Panc1 (cell line): ENCODE data around the gene MRFAP1.

DNA sequence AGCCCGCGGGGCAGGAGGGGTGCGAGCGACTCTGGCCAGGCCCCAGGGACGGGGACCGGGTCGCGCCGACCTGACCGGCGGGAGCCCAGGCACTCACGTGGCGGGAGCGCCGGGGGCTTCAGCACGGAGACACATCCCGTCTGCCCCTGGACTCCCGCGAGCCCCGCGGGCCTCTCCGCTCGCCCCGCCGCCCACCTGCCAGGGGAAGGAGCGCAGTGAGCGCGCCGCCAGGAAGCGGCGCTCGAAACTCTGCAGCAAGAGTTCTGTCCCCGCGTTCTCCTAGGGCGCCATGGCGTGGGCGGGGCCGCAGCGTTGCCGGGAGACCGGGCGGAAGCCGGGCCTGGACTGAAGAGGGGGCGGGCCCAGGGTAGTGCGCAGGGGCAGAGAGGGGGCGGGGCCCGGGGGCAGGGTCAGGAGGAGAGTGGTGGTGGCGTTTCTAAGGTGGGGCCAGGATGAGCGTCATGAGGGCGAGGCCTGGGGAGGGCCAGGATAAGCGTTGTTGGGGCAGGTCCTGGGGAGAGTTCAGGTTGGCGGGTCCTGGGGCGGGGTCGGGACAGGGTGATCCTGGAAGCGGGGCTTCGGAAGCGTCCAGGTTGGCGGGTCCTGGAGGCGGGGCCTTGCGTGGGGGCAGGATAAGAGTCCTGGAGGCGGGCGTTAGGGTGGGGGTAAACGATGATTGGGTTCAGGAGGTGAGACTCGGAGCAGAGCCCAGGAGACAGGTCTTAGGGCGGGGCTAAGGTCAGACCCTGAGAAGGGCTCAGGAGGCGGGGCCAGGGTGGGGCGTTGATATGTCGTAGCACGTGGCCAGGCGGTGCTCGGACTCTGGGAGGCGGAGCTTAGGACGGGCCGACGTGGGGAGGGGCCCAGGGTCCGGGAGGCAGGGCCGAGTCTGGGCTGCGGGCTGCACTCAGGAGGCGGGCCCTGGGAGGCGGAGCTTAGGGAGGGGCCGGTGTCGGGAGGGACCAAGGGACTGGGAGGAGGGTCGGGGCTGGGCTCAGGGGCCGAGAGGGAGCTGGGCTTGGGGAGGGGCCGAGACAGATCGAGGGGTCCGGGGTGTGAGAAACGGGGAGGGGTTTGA lies 189.3 kb downstream of the ADRA2C start:
- RRBS, 2 experiments = 0 to 12% methylated on average over 3 of the region's 88 CpGs

- RRBS, 2 experiments = no CpG with 5 or more reads among the region's 10 CpGs
Observed at GRCh38 chr4:4032149-4032731, 194.5 kb downstream of the OTOP1 start.

DNA sequence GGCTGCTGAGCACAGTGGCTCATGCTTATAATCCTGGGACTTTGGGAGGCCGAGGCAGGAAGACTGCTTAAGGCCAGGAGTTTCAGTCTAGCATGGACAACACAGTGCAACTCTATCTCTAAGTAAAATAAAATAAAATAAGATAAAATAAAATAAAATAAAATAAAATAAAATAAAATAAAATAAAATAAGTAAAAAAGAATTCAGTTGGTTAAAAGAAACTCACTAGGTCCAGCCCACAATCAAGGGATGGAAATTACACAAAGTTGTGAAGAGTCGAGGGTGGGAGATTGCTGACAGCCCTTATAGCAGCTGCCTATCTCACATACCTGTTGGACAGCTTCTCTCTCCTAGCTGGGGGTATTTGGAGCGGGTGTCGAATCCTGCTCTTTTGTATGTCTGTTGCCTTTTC lies 87.8 kb downstream of the OTOP1 start:
- RRBS, 2 experiments = no CpG with 5 or more reads among the region's 4 CpGs

DNA sequence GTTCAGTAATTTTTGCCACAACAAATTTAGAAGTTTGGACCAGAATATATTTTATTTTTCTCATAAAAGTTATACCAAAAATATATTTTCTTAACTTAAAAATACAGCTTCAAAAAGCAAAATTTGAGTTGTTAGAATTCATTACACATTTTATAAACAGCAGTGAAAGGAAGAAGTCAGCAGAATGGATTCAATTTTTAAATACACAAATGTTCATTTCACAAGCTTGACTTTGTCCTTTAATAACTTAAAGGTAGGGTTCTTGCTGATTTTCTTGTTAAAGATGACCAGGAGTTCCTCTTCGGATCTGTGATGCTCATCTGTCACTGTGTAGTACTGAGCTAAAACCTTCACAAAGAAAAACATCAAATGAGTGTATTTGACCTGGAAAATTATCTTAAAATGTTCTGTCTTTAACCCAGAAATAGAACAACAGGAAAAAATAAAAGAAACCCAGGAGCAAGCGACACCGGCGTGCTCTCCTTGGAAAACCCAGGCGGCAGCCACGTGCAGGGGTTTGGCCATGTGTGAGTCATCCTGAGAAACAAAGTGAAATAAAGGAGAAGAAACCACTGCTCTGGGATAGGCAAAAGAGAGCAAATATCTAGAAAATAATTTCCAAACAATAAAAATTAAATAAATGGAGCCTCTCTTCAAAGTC lies 19.8 kb upstream of the TMEM128 start:
- RRBS, 2 experiments = no CpG with 5 or more reads among the region's 6 CpGs

DNA sequence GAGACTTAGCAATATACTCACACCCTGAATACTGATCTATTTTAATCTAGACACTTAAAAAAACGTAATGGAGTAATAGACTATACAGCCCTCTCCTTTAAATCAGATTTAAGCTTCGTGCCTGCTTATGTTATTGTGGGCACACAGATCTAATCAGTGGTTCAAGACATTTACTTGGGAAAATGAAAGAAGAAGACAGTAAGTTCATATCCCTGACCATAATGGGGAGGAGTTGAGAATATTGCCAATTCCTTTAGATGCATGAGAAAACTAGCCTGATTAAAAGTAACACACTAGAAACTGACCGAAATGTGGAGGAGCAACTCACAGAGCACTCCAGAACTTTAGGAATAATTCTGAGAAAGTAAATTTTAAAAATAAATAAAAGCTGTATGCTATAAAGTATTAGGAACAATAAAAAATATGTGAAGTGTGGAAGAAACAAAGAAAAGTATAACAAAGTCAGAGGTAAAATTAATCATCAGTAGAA lies 19.5 kb downstream of the STX18 start:
- RRBS, 2 experiments = no CpG with 5 or more reads among the region's 3 CpGs

DNA sequence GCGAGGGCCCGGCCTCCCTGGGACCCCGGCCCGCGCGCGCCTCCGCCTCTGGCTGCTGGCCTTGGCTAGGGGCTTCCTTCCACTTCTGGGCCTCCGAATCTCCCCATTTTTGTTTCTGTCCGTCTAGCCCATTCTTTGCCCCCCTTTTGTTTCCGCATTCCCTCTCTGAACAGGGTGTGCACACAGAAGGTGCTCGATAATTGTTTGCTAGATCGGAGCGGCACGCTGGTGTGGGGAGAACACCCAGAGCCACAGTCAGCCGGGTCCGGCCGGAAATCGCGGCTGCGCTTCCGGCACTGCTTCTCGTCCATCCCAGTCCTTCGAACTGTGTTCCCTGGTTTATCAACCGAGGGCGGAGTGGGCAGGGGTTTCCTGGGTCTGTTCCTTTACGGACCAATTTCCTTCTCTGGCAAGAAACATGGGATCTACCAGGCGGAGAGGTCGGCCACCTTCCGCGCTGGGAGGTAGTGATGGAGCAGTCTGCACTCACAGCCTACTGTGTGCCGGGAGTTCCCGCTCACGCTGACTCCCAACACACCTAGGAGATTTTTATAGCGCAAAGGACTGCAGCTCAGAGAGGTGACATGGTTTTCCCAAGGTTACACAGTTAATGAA lies 6.6 kb downstream of the MSX1 start:
- RRBS, 2 experiments = no CpG with 5 or more reads among the region's 35 CpGs

DNA sequence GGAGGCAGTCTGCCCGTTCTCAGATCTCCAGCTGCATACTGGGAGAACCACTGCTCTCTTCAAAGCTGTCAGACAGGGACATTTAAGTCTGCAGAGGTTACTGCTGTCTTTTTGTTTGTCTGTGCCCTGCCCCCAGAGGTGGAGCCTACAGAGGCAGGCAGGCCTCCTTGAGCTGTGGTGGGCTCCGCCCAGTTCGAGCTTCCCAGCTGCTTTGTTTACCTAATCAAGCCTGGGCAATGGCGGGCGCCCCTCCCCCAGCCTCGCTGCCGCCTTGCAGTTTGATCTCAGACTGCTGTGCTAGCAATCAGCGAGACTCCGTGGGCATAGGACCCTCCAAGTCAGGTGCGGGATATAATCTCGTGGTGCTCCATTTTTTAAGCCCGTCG lies 60.0 kb downstream of the CYTL1 start:
- RRBS, 2 experiments = no CpG with 5 or more reads among the region's 13 CpGs

DNA sequence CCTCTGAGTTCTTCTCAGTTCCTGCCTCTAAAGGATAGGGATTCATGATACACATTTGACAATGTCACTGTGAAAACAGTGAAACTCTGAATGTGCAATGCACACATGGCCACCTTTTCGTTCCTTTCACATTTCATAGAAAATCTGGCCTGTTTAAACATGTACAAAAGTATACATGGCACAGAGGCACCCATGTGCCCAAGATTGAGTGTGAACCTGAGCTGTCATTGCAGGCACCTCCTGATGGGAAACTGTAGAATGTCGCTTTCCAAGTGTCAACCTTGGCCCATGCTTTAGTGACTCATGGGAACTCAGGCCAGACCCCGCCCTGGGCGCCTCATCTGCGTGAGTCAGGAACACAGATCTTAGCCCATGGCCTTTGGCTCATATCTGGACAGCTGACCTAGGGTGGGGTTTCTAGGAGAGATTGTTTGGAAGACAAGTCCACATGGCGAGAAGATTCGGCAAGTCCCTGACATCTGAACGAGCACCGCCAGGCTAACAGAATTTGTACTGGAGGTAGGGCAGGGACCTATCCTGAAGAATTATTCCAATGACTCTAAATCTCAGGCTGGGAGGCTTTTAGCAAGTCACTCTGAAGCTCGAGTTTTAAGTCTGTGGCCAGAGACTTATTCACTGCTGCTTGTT lies 50.0 kb downstream of the CYTL1 start:
- RRBS, 2 experiments = no CpG with 5 or more reads among the region's 10 CpGs

DNA sequence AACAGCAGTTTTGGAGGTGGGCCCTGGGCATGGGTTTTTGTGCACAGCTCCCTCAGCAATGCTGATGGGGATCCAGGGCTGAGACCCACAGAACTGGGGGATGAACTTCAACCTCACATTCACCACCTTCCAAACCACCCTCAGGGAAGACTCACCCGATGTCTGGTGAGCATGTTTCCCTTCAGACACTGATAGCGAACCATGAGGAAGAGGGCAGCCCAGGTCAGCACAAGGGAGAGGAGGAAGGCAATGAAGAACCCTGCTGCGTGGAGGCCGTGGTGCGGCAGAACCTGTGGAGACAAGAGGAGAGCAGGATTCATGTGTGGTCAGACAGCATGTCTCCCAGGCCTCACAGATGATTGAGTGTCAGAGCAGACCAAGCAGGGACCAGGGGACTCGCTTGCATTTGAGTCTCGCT lies 43.0 kb downstream of the EVC2 start:
- RRBS, 2 experiments = no CpG with 5 or more reads among the region's 7 CpGs

GRCh38 chr4:5888007-5888927 lies 4.6 kb downstream of the CRMP1 start:
- RRBS, 2 experiments = 36 to 40% methylated on average over 36 of the region's 102 CpGs

DNA sequence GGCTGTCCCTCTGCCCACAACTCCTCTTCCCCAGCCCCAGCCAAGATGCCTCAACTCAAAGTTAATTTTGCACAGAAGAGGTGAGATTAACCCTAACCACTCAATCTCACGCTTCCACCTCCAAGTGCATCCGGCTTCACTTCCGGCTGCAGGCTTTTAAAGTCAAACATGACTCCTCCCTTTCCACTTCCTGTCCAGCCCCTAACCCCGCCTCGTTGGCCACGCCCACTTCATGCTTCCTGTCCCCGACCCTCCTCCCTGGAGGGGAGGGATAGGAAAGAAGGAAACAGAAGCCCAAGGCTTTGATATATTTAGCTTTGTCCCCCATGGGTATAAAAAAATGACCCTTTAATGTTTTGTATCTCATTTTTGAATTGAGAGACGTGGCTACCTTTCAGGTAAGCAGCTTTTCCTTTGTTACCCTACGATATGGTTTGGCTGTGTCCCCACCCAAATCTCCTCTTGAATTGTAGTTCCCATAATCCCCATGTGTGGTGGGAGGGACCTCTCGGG lies 22.4 kb downstream of the JAKMIP1 start:
- RRBS, 2 experiments = no CpG with 5 or more reads among the region's 10 CpGs

- RRBS, 2 experiments = no CpG with 5 or more reads among the region's 6 CpGs
Observed at GRCh38 chr4:6357524-6357876, 87.8 kb downstream of the WFS1 start.

DNA sequence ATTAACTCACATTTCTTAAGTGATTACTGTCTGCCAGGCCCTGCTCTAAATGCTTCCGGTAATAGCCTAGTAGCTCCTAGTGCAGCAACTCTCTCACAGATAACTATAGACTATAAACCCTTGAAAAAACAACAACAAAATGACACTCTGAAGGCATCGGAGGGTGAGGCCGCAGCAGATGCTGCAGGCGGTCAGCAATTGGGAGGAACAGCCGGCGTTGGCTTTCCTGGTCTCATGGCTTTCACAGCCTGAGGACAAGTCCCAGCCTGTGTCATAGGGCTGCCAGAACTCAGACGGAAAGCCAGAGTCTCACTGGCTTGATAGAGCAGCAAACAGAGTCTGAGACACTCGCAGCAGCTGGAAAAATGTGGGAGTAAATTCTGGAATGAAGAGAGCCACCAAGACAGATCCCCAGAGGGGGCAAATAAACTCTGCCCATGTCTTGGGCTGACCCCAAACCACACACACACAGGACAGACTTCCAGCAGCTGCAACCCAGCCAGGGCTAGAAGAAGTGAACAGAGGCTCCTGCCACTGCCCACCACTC lies 86.3 kb downstream of the PPP2R2C start:
- RRBS, 2 experiments = no CpG with 5 or more reads among the region's 8 CpGs

DNA sequence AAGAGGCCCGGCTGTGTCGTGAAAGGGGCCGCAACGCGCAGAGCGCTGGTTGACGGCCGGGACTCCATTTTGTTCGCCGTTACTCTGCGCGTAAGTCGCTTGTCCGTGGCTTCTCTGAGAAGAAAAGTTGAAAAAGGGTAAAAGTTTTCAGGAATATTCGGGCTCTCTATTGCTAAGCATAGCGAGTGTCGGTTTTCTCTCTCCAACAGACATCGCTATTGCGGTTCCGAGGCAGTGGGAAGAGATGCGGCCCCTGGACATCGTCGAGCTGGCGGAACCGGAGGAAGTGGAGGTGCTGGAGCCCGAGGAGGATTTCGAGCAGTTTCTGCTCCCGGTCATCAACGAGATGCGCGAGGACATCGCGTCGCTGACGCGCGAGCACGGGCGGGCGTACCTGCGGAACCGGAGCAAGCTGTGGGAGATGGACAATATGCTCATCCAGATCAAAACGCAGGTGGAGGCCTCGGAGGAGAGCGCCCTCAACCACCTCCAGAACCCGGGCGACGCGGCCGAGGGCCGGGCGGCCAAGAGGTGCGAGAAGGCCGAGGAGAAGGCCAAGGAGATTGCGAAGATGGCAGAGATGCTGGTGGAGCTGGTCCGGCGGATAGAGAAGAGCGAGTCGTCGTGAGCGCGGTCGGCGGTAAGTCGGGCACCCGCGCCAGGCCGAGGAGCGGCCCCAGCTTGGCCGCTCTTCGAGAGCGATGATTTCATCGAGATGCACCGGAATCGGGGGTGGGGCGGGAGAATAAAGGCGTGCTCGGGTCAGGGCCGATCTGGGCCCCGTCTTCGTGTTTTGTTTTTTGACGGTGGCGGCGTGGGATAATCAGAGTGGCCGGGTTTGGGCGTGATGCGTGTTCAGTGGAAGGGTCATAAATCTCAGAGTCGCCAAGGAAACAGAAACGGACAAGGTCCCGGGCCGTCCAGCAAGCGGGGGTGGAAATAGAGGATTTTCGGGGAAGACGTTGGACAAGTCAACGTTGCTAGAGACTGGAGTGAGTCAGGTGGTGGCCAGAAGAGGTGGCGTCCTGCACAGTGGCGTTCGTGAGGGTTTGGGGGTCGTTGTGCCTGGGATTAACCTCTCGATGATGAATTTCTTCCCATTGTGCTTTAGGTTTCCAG lies at the start of gene MRFAP1:
TSS of gene MRFAP1 (plus strand) at position 67 of the 1,119 bp plus-strand sequence.
- RRBS, 2 experiments = under 1 to 5% methylated on average over 40 to 56 of the region's 100 CpGs

- RRBS, 2 experiments = no CpG with 5 or more reads among the region's 21 CpGs
Observed at GRCh38 chr4:6676687-6677692, 3.1 kb downstream of the ENSG00000170846 start.

DNA sequence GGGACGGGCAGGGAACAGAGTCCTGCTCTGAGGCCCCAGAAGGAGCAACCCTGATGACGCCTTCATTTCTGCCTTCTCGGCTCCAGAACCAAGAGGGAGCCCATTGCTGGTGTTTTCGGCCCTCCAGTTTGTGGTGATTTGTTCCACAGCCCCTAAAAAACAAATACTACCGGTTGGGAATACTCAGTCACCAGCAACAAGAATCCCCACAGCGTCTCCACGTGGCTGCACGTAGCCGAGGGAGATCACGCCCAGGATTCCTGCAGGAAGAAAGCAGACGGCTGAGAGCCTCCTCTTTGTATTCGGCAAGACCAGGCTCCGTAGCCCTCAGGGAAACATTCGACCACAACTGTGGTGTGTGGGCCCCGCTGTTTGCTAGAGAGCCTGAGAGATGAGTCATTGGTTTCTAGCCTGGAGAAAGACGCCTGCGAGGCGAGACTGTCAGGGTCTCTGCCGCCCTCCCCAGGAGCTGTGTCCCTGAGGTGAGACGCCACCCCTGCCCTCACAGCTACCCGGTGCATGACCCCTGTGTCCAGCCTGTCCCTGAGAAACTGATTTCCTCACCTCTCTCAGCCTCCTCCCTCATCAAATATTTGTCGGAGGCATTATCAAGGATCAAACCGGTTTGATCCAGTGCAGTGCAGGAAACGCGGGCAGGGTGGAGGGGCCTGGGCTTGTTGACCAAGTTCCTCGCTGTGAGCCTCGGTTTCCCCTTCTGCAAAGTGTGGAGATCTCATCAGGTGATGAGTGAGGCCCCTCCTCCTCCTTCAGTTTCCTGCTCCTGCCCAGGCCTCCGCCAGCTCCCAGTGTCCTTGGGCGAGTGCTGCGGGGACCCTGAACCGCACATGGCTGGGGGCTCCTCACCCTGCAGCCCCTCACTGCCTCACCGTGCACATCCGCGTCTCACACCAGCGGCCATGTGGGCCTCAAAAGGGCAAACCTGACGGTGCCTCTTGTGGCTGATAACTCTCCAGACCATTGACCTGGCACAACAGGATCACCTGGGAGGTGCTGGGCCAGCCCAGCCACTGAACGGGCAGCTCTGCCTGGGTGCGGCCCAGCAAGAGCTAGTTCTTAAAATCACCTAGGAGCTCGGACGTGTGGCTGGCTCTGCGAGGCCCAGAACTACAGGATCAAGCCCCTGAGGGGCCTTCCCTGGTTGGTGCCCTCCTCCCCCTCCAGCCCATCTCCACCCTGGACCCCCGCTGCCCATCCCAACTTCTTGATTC lies 4.5 kb upstream of the S100P start:
- RRBS, 2 experiments = 0 to 21% methylated on average over 3 of the region's 42 CpGs

- RRBS, 2 experiments = no CpG with 5 or more reads among the region's 32 CpGs
Observed at GRCh38 chr4:6746603-6747807, 31.0 kb downstream of the BLOC1S4 start.

- RRBS, 2 experiments = 11 to 43% methylated on average over 1 of the region's 13 CpGs
Observed at GRCh38 chr4:6777695-6778296, 4.7 kb upstream of the KIAA0232 start.

DNA sequence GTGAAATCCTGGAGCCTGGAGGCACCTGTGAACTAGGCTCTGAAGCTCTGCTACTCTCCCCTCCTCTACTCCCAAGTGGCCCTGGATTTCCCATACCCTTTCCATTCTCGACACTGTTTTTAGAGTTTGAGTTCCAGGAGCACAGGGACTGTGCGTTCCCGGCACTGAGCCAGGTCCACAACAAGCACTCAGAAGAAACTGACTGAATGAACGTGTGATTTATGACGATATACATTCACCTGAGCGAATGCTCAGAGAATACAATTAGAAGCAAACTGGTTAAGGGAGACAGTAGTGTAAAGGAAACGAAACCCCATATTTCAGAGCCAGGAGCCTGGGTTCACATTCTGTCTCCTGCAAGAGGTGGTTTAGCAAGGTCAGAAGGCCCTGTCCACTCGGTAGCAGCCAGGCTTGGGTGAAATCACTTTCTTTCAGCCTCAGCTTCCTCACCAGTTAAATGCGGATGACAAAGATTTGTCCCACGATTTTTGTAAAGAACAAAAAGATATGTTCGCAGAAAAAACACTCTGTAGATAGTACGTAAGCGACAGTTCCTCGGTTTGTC lies 1.4 kb upstream of the KIAA0232 start:
- RRBS, 2 experiments = no CpG with 5 or more reads among the region's 14 CpGs

DNA sequence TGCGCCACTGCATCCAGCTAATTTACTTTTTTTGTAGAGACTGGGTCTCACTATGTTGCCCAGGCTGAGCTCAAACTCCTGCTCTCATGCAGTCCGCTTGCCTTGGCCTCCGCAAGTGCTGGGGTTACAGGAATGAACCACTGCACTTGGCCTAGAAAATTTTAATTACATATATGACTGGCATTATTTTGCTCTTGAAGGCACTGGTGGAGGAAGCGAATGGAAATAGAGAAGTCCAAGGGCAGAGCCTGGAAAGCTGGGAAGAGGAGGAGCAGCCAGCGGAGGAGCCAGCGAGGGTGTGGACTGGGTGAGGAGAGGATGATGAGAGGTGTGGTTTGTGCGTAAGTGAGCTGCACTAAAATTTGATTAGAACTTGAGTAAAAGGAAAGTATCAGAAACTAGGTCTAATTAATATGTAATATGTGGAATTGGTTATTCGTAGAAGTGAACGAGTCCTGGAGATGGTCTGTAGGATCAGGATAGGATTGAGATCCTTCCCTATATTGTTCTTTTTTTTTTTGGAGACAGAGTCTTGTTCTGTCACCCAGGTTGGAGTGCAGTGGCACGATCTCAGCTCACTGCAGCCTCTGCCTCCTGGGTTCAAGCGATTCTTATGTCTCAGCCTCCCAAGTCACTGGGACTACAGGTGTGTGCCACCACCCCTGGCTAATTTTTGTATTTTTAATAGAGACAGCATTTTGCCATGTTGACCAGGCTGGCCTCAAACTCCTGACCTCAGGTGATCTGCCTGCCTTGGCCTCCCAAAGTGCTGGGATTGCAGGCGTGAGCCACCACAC lies 13.4 kb downstream of the KIAA0232 start:
- RRBS, 2 experiments = no CpG with 5 or more reads among the region's 12 CpGs